ENCODE measurements around a stretch of chr22.

DNA sequence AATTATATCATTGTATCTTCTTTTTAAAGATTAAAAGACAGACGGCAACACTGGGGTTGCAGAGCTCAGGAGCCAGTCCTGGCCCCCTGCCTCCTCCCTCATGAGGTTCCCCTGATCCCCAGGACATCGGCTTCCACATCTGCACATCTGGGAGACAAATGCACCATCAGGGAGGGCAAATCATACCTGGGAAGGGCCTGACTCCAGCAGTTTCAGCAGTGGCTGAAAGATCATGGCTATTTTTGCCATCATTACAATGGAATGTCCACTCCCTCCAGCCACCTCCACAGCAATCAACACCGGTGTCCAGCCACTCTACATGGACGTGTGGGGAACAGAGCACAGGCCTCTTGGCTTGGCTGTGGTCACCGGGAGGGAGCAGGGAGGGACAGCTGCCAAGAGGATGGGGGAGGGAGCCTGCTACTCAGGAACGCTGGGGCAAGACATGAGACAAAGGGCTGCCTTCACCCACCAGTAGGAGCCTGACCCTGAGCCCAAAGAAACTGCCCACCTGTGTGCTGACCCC, 9.3 kb upstream of the CELSR1 start:
- RRBS = 28% methylated on average over 3 of the region's 6 CpGs
CAGE:
- cytosol, long polyA plus RNA = no peak
- long polyA plus RNA = no peak
- nucleus, long polyA plus RNA = no peak

- RRBS = 90% methylated on average over 3 of the region's 15 CpGs
CAGE:
- cytosol, long polyA plus RNA = no peak
- long polyA plus RNA = no peak
- nucleus, long polyA plus RNA = no peak
Observed at GRCh38 chr22:46573000-46573592, 35.7 kb upstream of the CELSR1 start.

DNA sequence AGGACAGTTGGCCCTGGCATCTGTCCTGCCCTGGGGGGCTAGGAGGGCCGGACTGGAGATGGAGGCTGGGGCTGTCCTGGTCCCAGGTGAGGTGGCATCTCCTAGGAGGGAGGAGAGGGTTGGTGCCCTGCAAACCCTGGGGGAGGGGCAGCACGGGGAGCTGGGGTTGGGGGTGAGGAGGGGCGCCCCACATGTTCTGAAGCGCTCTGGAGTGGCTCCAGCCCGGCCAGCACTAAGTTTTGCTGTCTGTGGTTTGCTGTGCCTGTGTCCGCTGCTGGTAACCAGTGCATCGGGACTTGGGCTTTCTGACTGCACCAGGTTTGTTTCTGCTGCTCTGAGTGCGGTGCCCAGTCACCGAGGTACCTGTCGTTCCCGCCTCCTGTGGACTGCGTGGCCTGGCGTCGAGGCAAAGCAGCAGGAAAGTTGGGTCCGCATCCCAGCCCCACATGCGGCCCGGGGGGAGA, 25.5 kb upstream of the GRAMD4 start:
- RRBS = no CpG with 5 or more reads among the region's 17 CpGs
CAGE:
- cytosol, long polyA plus RNA = no peak
- long polyA plus RNA = no peak
- nucleus, long polyA plus RNA = no peak

DNA sequence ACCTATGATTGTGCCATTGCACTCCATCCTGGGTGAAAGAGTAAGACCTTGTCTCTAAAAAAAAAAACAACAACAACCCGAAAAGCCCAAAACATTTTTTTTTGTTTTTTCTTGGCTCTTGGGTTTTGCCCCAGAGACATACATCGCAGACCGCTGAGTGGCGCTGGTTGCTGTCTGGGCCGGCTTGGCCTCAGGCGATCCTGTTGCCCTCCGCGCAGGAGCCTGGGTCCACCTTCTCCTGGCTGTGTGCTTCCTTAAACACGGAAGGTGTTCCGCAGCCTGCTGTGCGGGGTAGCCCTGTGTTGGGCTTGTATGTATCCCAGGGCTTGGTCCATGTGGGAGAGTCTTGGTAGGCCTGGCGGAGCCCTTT, 11.2 kb upstream of the GRAMD4 start:
- RRBS = no CpG with 5 or more reads among the region's 12 CpGs
CAGE:
- cytosol, long polyA plus RNA = no peak
- long polyA plus RNA = no peak
- nucleus, long polyA plus RNA = no peak

DNA sequence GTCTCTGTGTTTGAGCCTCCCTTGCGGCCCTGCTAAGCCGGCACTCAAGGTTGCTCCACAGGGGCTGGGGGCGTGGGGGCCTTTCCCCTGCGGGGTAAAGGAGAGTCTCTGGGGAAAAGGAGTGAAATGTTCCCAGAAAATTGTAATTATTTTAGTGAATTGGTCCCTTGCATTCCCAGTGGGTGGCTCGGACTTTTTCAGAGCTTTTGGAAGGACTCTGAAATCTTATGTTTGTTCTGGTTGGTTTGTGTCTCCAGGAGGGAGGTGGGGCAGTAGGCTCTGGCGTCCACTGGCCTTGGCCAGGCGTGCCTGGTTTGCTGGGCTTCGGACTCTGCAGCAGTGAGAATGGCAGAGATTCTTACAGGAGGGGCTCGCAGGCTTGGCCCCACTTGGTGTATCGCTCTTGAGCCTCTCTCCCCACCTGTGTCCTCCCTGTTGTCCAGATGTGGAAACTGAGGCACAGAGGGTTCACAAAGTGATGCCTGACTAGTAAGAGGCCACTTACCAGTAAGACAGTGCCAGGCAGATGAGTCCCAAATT, 18.0 kb downstream of the GRAMD4 start:
- RRBS = 94% methylated on average over 2 of the region's 10 CpGs
CAGE:
- cytosol, long polyA plus RNA = no peak
- long polyA plus RNA = no peak
- nucleus, long polyA plus RNA = no peak

DNA sequence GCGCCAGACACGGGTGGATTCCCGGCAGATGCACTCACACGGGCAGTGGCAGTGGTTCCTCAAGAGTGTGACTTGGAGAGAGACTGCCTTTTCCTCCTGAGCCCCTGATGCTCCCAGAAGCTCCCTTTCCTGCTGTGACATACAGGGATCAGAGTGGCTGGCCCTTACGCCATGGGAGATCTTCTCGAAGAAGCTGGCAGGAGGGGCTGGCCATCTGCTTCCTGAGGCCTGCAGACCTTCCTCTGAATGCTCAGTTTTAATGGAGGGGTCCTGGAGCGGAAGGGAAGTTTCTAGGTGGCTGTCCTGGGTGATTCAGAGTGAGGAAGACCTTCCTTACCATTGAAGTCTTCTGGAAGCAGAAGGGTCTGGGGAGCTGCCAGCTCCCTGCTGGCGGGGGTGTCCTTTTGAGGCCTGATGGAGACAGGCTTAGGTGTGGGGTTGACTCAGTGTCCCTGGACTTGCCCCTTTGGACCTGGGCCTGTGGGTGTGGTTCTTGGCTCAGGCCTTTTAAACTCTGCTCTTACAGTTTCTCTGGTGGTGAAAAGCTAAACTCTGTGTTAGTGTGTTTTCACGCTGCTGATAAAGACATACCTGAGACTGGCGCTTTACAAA, 26.1 kb downstream of the GRAMD4 start:
- RRBS = no CpG with 5 or more reads among the region's 10 CpGs
CAGE:
- cytosol, long polyA plus RNA = no peak
- long polyA plus RNA = no peak
- nucleus, long polyA plus RNA = no peak

- RRBS = no CpG with 5 or more reads among the region's 18 CpGs
CAGE:
- cytosol, long polyA plus RNA = no peak
- long polyA plus RNA = no peak
- nucleus, long polyA plus RNA = no peak
Observed at GRCh38 chr22:46655950-46656623, 35.9 kb downstream of the GRAMD4 start.

GRCh38 chr22:46684489-46685106, 53.5 kb downstream of the CERK start:
- RRBS = no CpG with 5 or more reads among the region's 12 CpGs
CAGE:
- cytosol, long polyA plus RNA = no peak
- long polyA plus RNA = no peak
- nucleus, long polyA plus RNA = no peak

DNA sequence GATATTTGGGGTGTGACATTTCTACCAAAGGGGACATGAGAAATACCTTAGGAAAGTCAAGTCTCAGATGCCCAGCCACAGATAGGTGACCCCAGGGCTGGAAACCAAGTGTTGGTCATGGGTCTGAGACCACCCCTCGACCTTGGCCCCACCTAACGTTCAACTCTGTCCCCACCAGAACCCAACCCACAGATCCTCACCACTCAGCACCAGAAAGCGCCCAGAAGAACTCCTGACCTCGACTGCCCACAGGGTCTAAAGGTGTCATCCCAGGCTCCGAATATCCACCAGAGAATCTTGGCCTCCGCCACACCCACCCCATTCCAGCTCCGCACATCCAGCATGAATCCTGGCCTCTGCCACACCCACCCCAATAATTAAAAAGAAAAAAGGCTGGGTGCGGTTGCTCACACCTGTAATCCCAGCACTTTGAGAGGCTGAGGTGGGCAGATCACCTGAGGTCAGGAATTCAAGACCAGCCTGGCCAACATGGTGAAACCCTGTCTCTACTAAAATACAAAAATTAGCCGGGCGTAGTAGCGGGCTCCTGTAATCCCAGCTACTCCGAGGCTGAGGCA, 1.3 kb downstream of the CERK start:
- RRBS = no CpG with 5 or more reads among the region's 12 CpGs
CAGE:
- cytosol, long polyA plus RNA = no peak
- long polyA plus RNA = no peak
- nucleus, long polyA plus RNA = no peak

- RRBS = 3% methylated on average over 14 of the region's 48 CpGs
CAGE:
- cytosol, long polyA plus RNA = no peak
- long polyA plus RNA = no peak
- nucleus, long polyA plus RNA = no peak
Observed at GRCh38 chr22:46737199-46737955, 675 bp downstream of the CERK start.

DNA sequence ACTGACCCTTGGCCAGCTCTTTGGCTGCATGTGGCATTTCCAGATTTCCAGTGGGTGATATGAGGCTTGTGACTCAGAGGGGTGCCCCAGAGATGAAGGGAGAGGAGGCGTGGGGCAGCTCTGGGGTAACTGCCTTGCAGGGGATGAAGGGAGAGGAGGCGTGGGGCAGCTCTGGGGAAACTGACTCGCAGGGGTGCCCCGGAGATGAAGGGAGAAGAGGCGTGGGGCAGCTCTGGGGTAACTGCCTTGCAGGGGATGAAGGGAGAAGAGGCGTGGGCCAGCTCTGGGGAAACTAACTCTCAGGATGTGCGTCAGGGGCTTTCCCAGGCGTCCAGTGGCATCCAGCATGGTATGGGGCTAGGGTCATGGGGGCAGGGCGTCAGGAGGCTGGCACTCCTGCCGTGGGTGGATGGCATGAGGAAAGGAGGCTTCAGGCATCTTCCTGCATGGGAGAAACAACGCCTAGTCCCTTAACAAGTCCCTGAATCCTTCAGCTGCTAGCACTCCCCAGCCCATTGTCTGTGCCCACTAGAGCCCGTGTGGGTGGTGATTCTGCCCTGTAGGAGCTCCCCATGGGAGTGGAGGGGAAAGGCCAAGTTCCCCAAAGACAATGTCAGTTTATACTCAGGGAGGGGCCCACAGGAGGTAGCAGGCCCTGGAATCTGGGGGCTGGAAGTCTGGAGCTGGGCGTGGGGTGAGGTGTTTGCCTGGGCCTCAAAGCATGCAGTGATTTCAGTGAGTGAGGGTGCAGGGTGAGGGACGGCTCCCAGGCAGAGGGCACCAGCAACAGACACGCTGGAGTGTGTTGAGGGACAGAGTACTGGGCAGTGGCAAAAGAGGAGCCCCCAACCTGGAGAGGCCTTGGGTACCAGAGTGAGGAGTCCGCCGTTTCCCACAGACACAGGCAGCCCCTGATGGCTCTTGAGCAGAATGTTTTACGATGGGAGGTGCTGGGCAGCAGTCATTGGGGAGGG, 12.1 kb upstream of the CERK start:
- RRBS = no CpG with 5 or more reads among the region's 18 CpGs
CAGE:
- cytosol, long polyA plus RNA = no peak
- long polyA plus RNA = no peak
- nucleus, long polyA plus RNA = no peak

DNA sequence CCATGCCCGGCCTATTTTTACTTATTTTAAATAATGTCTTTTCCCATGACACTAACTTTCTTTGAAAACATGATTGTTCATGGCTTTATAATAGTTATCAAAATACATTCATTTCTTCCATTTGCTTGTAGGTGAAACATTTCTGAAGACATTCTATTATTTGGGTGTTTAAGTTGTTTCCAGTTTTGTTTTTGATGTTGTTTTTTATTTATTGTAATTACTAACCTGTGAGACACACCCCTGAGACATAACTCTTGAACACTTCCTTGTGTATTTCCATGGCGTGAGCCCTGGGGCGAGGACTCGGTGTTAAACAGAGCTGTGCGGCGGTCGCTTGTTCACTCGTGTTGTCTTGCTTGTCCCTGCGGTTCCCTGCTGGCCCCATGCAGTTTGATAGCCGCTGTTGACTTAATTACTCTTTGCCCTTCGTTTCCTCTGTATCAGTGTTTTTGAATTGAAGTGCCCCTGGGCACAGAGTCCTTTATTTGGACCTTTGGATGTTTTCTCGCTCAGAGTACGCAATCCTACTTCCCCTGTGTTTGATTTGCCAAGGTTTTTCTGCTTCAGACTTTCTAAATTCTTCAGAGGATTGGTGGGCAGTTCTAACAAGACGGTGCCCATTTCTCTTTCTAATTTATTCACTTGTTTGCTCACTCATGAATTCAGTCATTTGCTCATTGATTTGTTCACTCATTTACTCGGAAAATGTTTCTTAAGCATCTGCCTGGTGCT, 52.7 kb downstream of the TBC1D22A start:
- RRBS = no CpG with 5 or more reads among the region's 15 CpGs
CAGE:
- cytosol, long polyA plus RNA = no peak
- long polyA plus RNA = no peak
- nucleus, long polyA plus RNA = no peak

DNA sequence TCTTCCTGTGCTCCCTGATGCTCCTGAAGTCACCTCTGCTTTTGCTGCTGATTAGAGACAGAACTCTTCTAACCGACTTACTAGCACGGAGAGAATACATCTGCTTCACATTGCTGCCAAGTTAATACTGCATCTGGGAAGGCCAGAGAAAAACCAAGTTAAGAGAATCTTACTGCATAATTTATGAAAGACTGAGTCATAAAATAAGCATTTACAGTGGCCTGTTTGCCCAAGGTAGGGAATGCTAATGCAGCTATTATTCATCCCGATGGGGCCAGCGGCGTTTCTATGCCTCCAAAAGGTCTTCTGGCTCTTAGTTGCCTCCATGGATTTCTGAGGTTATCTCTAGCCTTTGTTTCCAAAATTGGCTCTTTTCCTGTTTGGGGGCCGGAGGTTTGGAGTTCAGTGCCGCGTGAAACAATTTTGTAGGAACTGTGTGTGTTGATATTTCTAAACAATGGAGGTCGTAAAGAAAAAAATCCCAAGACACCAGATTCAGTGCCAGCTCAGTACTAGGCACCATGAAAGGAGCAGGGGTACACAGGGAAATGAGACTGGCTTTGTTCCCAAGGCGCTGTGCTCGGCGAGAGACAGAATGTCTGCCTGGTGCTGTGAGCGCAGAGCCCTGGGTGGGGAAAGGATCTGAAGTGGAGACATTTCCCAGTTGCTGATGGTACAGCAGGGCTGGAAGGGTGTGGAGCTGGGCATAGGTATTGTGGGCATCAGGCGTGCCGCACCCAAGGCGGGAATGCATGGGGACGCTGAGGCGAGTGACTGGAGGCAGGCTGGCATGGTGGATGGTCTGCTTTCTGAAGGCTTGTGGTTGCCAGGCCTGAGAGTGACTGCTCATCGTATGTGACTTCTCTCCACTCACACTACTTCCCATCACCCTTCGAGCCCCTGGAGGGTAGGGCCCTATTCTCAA, 67.2 kb downstream of the TBC1D22A start:
- RRBS = no CpG with 5 or more reads among the region's 20 CpGs
CAGE:
- cytosol, long polyA plus RNA = no peak
- long polyA plus RNA = no peak
- nucleus, long polyA plus RNA = no peak

- RRBS = no CpG with 5 or more reads among the region's 19 CpGs
CAGE:
- cytosol, long polyA plus RNA = no peak
- long polyA plus RNA = no peak
- nucleus, long polyA plus RNA = no peak
Observed at GRCh38 chr22:46842410-46843226, 80.2 kb downstream of the TBC1D22A start.

DNA sequence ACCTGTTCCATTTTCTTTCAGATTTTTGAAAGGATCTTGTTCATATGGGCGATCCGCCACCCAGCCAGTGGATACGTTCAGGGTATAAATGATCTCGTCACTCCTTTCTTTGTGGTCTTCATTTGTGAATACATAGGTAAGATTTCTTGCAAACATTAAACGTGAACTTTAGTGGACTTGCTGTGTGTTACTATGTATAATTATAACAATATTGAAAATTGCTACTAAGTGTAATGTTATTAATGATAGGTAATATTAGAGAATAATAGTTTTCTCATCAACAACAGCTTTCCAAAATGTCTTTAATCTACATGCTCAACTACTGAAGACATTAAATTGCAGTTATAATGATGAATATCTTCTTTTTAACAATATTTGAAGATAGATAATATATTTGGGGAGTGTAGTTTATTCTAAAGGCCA, 149.6 kb downstream of the TBC1D22A start:
- RRBS = no CpG with 5 or more reads among the region's 5 CpGs
CAGE:
- cytosol, long polyA plus RNA = no peak
- long polyA plus RNA = no peak
- nucleus, long polyA plus RNA = no peak

DNA sequence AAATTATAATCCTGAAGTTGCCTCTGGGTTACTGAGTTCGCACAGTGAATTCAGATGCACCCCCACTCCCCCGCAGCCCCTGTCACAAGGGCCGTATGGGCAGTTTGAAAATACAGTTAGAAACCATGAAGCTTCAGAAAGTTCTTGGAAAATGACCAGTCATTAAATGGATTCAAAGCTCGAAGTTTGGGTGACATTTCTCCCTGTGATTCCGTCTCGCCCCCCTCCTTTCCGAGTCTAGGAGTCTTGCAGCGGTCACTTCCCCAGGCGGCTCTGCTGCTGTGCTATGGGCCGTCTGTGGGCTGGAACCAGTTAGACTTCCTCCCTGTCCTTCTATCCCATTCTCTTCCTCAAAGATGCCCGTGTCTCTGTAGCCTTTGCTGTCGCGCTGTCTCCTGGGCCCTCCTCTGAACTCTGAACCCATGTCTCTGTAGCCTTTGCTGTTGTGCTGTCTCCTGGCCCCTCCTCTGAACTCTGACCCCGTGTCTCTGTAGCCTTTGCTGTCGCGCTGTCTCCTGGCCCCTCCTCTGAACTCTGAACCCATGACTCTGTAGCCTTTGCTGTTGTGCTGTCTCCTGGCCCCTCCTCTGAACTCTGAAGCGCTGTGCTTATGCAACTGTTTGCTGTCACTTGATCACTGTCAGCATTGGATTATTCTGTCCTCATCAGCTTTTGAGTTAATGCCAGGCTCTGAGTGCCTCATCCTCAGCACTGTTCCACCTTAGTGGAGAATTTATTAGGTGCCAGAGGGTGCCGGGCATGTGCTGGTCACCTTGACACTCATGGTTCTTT, 173.1 kb downstream of the TBC1D22A start:
- RRBS = no CpG with 5 or more reads among the region's 18 CpGs
CAGE:
- cytosol, long polyA plus RNA = no peak
- long polyA plus RNA = no peak
- nucleus, long polyA plus RNA = no peak

GRCh38 chr22:46971176-46971919, 208.9 kb downstream of the TBC1D22A start:
- RRBS = 83% methylated on average over 4 of the region's 19 CpGs
CAGE:
- cytosol, long polyA plus RNA = no peak
- long polyA plus RNA = no peak
- nucleus, long polyA plus RNA = no peak

DNA sequence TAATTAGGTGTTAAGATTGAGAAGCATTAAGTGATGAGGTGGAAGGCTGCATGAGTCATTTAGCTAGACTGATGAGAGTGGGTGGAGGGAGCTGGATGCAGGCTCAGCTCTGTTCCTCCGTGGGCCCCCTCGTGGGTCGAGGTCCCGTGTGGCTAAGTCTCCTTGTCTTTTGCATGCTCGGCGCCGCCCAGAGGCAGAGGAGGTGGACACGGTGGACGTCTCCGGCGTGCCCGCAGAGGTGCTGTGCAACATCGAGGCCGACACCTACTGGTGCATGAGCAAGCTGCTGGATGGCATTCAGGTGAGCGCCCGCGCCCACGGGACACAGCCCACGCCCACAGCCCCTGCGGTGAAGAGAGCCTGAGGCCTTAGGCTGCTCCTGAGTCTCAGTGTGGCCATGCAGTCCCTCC, 211.7 kb downstream of the TBC1D22A start:
- RRBS = no CpG with 5 or more reads among the region's 20 CpGs
CAGE:
- cytosol, long polyA plus RNA = no peak
- long polyA plus RNA = no peak
- nucleus, long polyA plus RNA = no peak

- RRBS = 96% methylated on average over 7 of the region's 38 CpGs
CAGE:
- cytosol, long polyA plus RNA = no peak
- long polyA plus RNA = no peak
- nucleus, long polyA plus RNA = no peak
Observed at GRCh38 chr22:47175106-47176053, 412.9 kb downstream of the TBC1D22A start.

DNA sequence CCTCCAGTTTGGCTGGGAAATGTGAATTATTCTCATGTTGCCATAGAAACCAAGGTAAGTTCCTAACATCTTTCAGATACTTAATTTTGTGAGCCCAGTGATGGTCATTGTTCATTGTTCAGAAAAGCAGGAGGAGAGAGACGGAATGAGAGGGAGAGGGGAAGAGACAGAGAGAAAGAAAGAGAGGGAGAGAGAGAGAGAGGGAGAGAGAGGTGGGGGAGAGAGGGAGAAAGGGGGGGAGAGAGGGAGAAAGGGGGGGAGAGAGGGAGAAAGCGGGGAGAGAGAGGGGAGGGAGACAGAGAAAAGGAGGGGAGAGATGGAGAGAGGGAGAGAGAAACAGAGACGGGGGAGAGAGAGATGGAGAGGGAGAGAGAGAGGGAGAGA, 429.0 kb downstream of the TBC1D22A start:
- RRBS = no CpG with 5 or more reads among the region's 3 CpGs
CAGE:
- cytosol, long polyA plus RNA = no peak
- long polyA plus RNA = no peak
- nucleus, long polyA plus RNA = no peak

Measured in SK-N-SH (cell line).